Epithelial cell of prostate (primary cell): ENCODE measurements around the genes ANKRD18B and RPP25L.

DNA sequence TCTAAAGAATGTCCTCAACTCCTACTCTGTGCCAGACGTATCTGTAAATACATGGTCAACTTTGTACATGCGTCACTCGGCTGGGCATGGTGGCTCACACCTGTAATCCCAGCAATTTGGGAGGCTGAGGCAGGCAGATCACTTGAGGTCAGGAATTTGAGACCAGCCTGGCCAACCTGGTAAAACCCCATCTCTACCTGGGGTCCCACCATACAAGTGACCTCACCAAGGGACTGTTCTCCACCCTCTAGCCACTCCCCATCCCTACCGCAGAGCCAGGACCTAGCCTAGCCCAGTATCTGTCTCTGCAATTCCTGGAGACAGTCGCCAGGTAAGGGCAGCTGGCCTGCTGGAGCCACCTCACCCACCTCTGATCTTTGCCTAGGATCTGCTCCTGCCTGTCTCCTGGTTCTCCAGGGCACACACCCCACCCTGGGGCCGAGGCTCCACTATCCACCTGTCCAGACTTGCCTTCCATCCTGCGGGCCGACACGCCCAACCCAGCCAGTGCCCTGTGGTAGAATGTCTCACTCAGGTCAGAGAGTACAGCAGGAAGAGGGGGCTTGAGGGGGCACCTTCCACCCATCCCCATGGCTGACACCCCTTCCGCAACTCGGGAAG is 15.6 kb upstream of the AQP7 start:
- RRBS: no CpG with 5 or more reads among the region's 11 CpGs

GRCh38 chr9:33437031-33437470 is 10.3 kb downstream of the AQP3 start:
- RRBS: no CpG with 5 or more reads among the region's 4 CpGs

GRCh38 chr9:33523884-33525053 is at the start of gene ANKRD18B:
TSS of gene ANKRD18B (plus strand) at chr9:33524251.
- RRBS: 2% methylated on average over 9 of the region's 95 CpGs

- RRBS: no CpG with 5 or more reads among the region's 12 CpGs
Observed at GRCh38 chr9:33762005-33762673, 33.2 kb upstream of the PRSS3 start.

DNA sequence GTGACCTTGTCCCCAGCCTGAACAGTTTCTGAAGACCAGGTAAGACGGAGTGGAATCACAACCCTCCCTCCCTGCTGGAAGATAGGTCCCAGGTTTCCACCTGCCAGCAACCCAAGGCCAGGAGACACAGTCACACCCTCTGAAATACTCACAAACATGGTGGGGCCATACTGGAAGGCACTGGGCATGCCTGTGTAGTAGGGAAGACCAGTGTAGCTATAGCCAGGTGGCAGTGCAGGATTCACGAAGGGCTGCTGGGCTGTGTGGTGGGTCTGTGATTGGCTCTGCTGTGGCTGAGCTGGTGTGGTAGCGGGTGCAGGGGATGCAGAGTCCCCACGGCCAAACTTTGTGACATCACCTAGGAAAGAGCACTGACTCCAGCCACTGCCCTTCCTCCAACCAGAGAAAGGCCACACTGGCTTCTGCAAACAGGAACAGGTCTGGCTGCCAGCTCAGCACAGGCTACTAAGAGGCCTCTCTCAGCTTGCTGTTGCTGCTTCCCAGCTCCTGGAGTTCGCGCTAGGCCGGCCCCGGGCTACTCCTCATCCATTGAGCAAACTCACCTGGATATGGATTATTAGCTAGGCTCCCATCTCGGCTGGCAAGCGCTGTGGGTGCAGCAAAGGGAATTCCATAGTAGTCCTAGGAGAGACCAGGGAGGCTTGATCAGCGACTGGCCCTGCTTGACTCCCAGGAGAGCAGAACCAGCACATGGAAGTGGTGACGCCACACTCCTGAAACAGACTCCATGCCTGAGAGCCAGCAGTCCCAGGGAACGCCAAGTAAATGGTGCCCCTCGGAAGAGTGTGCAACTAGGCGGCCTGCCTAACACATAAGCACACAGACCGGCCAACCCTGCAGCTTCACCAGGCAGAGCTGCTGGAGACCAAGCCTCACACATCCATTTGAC is 106.9 kb downstream of the UBE2R2 start:
- RRBS: no CpG with 5 or more reads among the region's 16 CpGs

- RRBS: no CpG with 5 or more reads among the region's 1 CpG
Observed at GRCh38 chr9:33972965-33973535, 75.6 kb downstream of the UBAP2 start.

DNA sequence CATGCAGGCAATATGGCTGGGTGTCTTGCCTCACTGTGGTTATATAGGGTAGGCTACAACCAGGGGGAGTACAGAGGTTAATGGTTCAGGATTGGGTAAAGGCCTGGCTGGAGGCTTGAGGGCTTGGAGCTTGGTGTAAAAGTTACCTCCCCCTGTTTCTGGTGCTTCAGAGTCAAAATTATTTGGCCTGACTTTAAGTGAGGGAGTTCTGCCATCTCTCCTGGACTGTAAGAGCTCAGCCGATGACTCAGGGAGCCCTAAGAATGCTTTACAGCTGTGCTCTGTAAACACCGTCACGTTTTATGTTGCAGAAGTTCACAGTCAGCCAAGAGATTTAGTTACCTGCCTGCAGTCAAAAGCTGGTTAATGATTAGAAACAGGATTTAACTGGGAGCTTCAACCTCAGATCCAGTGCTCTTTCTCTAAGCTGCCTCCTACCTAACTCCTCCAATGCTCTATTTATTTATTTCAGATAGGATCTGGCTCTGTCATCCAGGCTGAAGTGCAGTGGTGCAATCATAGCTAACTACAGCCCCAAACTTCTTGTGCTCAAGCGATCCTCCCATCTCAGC is 24.4 kb upstream of the UBAP2 start:
- RRBS: no CpG with 5 or more reads among the region's 4 CpGs

- RRBS: no CpG with 5 or more reads among the region's 3 CpGs
Observed at GRCh38 chr9:34186401-34186764, 7.5 kb downstream of the UBAP1 start.

DNA sequence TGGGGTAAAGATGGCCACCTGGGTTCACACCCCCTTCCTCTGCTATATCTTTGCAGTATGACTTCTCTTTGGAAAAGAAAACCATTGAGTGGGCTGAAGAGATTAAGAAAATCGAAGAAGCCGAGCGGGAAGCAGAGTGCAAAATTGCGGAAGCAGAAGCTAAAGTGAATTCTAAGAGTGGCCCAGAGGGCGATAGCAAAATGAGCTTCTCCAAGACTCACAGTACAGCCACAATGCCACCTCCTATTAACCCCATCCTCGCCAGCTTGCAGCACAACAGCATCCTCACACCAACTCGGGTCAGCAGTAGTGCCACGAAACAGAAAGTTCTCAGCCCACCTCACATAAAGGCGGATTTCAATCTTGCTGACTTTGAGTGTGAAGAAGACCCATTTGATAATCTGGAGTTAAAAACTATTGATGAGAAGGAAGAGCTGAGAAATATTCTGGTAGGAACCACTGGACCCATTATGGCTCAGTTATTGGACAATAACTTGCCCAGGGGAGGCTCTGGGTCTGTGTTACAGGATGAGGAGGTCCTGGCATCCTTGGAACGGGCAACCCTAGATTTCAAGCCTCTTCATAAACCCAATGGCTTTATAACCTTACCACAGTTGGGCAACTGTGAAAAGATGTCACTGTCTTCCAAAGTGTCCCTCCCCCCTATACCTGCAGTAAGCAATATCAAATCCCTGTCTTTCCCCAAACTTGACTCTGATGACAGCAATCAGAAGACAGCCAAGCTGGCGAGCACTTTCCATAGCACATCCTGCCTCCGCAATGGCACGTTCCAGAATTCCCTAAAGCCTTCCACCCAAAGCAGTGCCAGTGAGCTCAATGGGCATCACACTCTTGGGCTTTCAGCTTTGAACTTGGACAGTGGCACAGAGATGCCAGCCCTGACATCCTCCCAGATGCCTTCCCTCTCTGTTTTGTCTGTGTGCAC is 62.6 kb downstream of the UBAP1 start:
- RRBS: no CpG with 5 or more reads among the region's 13 CpGs

DNA sequence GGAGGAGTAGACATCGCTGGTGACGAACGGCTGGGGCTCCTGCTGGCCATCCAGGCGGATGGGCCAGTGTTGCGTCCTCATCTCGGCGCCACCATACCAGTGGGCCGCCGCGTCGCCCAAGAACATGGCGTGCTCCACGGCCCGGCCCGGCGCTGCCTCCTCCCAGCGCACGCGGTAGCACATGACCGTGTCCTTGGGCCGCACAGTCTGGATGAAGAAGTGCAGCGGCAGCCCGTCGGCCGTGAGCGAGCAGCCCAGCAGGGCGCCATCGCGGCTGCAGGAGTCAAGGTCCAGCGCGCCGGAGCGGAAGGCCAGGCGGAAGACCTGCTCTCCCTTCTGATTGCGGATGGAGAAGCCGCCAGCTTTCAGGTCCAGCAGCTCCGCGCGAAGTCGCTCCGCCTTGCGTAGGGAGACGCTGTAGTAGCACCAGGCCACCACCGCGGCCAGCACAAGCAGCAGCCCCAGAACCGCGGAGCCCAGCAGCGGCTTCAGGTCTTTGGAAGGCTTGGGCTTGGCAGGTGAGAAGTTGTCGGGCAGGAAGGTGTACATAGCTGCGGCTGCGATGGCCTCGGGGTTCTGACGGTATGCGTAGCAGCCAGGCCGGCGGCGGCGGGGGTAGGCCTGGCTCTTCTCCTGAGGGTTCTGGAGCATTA is 4.3 kb downstream of the MYORG start:
- RRBS: no CpG with 5 or more reads among the region's 58 CpGs

GRCh38 chr9:34379278-34380153 is 2.8 kb upstream of the MYORG start:
- RRBS: 28% methylated on average over 5 of the region's 36 CpGs

- RRBS: 2% methylated on average over 12 of the region's 67 CpGs
Observed at GRCh38 chr9:34612007-34612738, at the start of gene RPP25L. TSS of gene RPP25L (minus strand) at chr9:34612097.

GRCh38 chr9:34613688-34614092 is 1.8 kb upstream of the RPP25L start:
- RRBS: no CpG with 5 or more reads among the region's 3 CpGs

DNA sequence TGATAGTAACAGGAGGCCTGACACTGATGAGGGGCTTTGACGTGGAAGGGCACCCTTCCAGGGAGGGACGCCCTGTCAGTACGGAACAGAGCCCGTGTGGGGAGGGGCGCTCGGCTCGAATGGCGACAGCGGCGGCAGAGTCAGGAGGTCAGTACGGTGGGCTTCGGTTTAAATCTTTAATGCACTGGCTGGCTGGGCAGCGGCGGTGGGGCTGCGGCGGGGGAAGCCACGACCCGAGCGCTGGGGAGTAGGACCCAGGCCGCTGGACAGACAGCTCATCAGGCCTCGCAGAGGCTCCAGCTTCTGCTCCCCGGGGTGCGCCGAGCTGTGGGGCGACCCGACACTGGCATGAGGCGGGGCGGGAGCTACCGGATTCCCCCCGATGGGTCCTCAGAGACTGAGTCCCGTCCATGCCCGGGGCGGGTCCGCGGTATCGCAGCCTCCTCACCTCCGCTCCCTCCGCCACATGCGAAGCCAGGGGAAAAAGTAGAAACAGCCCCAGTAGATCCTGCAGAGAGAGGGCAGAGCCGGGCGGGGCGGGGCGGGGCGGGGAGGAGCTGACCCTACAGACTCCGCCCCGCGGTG is 887 bp downstream of the ENSG00000187186 start:
- RRBS: 2% methylated on average over 14 of the region's 47 CpGs

GRCh38 chr9:34994876-34996157 is 5.8 kb downstream of the DNAJB5 start:
- RRBS: no CpG with 5 or more reads among the region's 11 CpGs

GRCh38 chr9:35060619-35061298 is 11.7 kb downstream of the VCP start:
- RRBS: no CpG with 5 or more reads among the region's 11 CpGs

DNA sequence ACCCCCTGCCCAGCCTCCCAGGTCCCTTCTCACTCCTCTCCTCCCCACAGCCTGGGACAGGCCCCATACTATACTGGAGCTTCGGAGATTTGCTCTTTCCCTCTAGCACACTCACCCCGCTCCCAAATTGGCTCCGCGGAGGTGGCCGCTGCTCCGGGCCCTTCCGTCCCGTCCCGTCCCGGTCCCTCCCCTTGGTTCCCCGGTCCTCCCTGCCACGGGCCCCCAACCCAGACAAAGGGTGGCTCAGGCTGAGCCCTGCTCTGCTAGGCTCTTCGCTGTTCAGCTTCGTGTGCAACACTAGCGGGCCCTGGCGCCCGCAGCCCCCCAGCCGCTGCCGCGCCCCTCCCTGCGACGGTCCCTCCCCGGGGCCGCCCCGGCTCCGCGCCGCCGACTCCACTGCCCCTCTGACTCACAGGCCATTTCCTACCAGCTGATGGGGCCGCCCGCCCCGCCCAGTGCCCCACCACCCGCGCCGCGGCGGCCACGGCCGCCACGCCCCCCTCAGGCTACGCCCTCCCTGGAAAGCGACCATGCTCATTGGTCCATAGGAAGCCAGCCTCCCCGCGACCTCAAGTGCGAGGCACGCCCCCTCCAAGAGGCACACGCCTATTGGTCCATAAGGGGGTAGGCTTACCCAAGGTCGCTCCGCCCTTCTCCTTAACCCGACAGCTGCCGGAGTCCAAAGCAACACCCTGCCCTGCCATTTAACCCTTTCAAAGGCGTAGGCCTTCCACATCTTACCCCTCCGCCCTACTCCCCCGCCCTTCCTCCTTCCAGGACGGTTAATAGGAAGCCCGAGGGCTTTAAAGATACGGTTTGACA is 4.3 kb downstream of the ATOSB start:
- RRBS: no CpG with 5 or more reads among the region's 57 CpGs

GRCh38 chr9:35175118-35175678 is 13.4 kb downstream of the UNC13B start:
- RRBS: no CpG with 5 or more reads among the region's 3 CpGs

- RRBS: no CpG with 5 or more reads among the region's 5 CpGs
Observed at GRCh38 chr9:35310415-35310656, 148.5 kb downstream of the UNC13B start.

DNA sequence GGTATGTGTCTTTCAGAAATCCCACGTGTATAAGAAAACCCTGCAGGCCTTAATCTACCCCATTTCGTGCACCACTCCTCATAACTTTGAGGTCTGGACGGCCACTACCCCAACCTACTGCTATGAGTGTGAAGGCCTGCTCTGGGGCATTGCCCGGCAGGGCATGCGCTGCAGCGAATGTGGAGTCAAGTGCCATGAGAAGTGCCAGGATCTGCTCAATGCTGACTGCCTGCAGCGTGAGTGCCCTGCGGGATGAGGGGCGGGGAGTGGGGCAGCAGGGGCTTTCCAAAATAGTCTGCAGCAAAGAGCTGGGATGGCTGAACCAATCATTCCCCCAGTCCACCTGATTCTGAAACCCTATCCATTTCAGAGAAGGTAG is 113.9 kb upstream of the RUSC2 start:
- RRBS: no CpG with 5 or more reads among the region's 9 CpGs